SK-N-DZ (cell line): ENCODE data around the genes FTHL17 and MAGEB16.

GRCh38 chrX:24672520-24673145 lies 21.1 kb upstream of the POLA1 start:
RAMPAGE:
- cytosol, long total RNA: no peak
- nucleus, long total RNA: no peak

DNA sequence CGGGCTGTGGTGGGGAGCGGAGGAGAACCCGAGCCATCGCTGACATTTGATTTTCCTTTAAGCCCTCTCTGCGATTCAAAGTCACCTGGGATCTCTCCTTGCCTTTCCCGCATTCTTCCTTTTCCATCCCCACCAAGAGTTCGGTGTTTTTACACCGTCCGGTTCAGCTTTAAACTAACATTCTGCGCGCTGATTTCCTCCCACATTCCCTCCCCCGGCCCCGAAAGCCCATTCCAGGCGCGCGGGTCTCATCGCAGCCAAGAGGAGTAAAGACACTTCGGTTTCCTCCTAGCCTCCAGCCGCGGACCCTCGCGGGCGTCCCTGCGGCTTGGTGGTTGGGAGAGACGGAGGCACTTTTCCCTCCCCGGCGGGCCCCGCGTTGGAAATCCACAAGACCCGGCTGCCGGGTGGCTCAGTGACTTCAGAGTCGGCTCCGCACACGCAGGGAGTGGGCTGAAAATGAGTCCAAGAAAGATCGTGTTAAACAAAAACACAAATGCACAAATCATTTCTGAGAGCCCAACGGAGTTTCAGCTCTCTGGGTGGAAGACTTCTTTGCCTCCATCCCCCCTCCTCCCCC lies 1.9 kb upstream of the ARX start:
RAMPAGE:
- cytosol, long total RNA: no peak
- nucleus, long total RNA: no peak

GRCh38 chrX:27154035-27154427 lies 309.1 kb downstream of the PPP4R3C start:
RAMPAGE:
- cytosol, long total RNA: no peak
- nucleus, long total RNA: no peak

DNA sequence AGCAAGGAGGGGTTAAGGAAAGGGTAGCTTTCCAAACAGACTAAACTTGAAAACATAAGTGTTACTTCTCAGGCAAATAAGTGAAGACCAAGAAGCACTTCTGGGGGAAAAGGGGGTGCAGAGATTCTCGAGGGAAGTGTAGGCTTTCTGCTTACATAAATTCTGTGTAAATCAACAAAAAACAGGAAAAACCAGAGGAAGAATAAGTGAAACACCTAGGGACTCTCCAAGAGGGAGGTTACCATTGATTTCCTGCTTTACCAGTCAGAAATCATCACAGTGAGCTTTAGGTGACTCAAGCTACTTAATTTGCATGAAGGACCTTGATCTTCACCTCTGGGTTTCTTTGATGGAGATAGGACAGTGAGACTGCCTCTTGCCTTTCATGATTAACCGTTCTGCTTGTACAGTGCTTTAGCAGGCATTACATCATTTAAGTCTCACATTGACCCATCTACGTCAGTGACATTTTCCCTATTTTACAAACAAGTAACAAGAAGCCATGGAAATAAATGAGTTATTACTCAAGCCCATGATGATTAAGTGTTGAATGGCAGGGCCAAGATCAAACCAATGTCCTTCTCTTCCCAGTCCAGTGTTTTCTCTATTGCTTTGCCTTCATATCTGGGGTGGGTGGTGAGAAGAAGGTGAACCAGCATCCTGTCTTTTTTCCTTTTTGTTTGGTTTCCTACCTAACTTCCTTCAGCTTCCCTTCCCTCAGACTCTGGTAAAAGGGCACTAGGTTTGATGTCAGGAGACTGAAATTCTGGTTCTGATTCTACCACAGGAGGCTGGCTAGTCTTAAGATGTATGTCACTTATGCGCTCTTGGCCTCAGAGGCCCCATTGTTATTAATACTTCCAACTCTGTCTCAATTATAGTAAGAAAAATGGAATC lies 3.3 kb upstream of the GK start:
RAMPAGE:
- cytosol, long total RNA: no peak
- nucleus, long total RNA: no peak

DNA sequence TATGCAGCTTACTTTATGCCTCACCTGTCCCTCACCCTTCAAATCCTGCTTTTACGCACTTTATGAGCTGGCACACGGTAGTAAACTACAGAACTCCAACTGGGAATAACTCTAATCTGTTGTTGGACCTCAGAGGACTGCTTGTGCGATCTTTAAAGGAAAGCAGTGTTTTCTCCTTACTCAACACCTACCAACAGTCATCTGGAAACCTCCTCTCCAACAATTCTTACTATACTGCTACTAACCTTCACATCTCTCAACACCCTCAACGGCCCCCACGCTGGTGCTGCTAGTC lies 673 bp downstream of the TAB3 start:
RAMPAGE:
- cytosol, long total RNA: no peak
- nucleus, long total RNA: no peak

DNA sequence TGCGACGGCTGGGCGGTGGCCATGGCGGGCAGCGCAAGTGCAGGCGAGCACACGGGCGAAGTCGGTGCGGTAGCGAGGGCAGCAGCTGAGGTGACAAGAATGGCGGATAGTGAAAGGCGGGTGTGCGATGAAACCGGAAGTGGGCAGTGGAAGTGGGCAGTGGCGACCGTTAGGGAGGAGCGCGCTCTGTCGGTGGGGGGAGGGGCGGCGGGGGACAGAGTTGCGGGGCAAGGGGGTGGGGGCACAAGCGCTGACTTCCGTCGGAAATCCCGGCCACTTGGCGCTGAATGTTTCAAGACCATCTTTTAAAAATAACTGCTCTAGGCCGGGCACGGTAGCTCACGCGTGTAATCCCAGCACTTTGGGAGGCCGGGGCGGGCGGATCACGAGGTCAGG lies at the start of gene FTHL17:
Gene FTHL17 (minus strand): TSS at position 111 of the 396 bp plus-strand sequence.
RAMPAGE:
- cytosol, long total RNA: no peak
- nucleus, long total RNA: no peak

DNA sequence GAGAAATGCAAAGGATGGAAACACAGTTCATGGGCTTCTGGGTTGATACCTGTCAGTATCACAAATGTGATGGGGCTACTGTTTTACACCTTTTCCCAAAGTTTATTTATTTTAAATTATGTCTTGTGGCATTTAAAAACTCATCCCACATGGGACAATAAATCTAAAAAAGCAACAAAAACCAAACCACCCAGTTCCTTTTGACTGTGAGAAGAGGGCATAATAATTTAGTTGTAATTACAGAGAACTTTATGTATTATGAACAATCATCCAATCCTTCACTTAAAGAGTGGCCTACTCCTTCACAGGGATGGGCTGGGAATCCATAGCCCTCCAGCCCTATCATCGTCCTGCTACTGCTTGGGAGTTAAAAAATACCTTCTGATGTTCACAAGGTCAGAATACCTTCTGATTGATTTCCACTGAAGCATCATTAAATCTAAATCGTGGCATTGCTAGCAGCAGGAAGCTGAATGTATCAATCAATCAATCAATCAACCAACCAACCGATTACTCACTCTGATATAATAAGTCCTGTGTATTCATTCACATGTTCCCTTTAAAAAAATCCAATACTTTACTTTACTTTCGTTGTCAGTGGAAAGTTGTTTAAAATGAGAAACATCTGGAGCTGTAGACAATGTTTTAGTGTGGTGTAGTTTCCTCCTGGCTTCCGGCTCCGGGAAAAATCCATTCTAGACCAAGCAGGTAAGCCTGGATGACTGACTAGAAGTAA lies 48.7 kb upstream of the FTHL17 start:
RAMPAGE:
- cytosol, long total RNA: no peak
- nucleus, long total RNA: no peak

DNA sequence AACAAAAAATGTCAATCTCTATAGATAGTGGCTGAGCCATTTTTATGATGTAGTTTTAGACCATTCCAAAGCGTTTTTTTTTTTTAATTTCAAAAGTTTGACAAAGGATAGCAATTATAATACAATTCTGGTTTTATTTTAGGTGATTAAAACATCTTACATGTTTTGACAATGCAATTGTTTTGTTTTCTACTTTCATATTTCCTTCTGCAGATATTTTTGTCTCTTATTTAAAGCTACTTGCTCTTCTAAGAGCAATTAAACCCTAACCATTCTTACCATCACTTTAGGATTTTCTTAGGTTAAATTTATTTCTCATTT lies 605.1 kb upstream of the FTHL17 start:
RAMPAGE:
- cytosol, long total RNA: no peak
- nucleus, long total RNA: no peak

DNA sequence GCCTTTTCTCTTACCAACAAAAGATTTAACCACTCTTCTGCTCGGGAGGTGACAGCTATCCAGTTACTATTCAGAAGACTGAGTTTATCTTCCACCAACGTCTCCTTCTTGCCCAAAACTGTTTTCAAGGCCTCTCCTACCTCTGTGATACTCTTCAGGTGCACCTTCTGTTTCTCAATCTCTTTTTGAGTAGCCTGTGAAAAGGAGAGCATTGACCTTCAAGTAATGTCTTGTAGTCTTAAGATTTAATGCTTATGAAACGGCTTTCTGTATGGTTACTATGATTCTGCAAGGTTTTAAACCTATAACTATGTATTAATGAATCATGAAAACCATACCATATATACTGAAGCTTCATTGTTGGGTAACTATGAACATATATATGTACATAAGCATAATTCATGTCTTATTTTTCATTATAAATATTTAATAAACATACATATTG lies 846.3 kb downstream of the DMD start:
RAMPAGE:
- cytosol, long total RNA: no peak
- nucleus, long total RNA: no peak

RAMPAGE:
- cytosol, long total RNA: no peak
- nucleus, long total RNA: no peak
Measured at GRCh38 chrX:34396236-34396586, 260.9 kb downstream of the TMEM47 start.

GRCh38 chrX:35439875-35440130 lies 358.3 kb upstream of the MAGEB16 start:
RAMPAGE:
- cytosol, long total RNA: no peak
- nucleus, long total RNA: no peak

GRCh38 chrX:35798239-35798551 lies at the start of gene MAGEB16:
MAGEB16 (plus strand) TSS chrX:35798342.
RAMPAGE:
- cytosol, long total RNA: no peak
- nucleus, long total RNA: no peak

DNA sequence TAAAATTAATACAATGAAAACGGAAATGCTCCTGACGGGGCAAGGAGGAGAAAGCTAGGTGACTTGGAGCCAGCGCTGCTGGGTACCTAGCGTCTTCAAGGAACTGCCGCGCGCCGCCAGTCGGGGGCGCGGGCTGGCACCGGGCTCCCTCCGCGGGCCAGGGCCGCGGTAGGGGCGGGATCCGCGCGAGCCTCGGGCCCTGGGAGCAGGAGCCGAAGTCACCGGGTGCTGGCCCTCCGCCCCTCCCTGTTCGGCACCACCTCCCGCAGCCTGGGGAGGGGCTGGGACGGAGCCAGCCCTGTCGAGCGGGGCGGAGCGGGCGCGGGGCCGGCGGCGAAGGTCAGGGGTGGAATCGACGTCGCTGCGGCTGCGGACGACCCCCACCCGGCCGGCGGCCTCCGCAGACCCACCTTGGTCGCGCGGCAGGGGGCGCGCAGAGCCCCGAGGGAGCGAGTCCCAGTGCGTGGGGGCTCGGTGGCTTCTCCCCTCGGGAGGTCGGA lies 50.8 kb upstream of the FAM47C start:
RAMPAGE:
- cytosol, long total RNA: no peak
- nucleus, long total RNA: no peak

DNA sequence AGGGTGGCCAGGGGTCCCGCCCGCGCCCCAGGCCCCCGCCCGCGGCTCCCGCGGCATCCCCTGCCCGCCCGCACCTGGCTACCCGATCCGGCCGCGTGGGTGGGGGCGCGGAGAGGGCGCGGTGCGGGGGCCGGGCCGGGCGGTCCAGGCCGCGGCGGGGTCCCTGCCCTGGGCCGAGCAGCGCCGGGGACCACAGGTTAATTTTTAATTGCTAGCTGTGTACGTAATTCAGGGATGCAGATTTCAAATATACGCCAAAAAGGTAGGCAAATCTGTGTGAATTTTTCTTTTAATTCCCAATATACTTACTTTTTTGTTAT lies 44.3 kb upstream of the FAM47C start:
RAMPAGE:
- cytosol, long total RNA: no peak
- nucleus, long total RNA: no peak

DNA sequence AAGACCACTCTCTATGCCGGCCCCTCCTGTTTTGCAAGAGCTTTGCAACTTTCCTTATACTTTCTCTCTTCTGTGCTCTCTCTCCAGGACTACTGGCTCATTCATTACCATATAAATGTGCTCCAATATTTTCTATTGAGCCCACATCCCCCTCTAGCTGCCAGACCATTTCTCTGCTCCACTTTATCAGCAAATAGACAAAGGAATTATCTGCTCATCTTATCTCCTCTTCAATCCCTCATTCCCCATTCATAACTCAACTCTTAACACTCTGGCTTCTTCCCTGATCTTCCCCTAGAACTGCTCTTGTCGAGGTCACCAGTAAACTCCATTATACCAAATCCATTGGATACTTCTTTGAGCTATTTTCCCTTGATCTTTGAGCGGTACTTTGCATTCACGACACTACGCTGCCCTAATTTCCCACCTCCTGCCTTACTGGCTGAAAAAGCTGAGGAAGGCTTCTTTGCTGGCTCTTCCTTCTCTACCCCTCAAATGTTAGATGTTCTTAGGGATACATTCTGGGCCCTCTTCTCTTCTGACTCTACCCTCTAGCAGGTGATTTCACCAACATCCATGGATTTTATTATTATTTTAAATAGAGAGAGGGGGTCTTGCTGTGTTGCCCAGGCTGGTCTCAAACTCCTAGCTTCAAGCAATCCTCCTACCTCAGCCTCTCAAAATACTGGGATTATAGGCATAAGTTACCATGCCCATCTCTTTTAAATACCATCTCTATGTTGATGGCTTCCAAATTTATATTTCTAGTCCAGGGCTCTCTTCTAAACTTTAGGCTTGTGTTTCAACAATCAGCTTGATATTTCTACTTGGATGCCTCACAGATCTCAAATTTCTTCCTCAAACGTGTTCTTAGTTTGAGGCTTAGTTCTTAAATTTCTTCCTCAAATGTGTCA lies 33.3 kb downstream of the RPGR start:
RAMPAGE:
- cytosol, long total RNA: no peak
- nucleus, long total RNA: no peak

RAMPAGE:
- cytosol, long total RNA: no peak
- nucleus, long total RNA: no peak
Measured at GRCh38 chrX:38409332-38409658, 56.9 kb downstream of the OTC start.

RAMPAGE:
- cytosol, long total RNA: no peak
- nucleus, long total RNA: no peak
Measured at GRCh38 chrX:38612209-38612810, 51.0 kb downstream of the TSPAN7 start.

DNA sequence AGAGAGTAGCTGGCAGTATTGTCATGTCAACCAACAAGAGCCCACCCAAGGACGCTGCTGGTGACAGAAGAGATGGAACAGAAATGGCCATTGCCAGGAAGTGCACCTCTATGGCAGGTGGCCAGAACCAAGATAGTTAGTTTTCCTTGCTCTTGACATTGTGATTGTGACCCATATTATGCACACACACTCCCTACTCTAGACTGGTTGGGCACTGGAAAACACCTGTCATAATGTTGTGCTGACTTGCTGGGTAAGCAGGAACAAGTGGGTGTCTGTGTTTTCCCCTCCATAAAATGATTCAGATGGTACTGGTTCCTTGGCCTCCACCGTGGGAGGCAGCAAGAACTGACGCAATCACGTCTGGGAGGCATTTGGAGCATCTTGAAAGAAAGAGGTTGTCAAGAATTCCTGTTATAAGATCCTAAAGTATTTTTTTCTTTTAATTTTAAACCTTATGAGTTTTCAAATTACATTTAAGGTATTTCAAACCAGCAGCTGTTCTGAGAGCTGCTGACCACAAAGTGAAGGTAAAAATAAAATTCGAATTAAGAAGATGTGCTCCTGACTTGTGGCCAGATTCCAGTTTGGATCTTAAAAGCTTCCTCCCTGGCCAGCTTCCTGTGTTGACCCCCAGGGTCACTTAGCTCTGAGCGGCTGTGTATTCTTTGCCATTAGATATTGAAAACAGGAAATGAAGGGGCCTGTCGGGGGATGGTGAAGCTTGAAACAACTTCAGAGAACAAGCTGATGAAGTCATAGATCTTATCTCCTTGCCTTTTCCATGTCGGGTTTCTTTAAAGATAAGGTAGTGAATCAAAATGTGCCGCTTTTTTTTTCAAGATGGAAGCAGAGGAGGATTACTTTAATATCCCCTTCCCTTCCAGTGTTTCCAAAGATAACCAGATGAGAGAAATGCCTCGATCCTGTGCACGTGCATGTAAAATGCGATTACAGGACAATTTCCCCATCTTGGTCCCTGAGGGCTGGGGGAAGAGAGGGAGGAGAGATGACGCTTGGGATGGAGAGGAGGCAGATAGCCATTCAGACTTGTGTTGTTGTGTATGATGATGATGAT lies 508.2 kb downstream of the MID1IP1 start:
RAMPAGE:
- cytosol, long total RNA: no peak
- nucleus, long total RNA: no peak

GRCh38 chrX:39327254-39327615 lies 526.0 kb downstream of the MID1IP1 start:
RAMPAGE:
- cytosol, long total RNA: no peak
- nucleus, long total RNA: no peak

DNA sequence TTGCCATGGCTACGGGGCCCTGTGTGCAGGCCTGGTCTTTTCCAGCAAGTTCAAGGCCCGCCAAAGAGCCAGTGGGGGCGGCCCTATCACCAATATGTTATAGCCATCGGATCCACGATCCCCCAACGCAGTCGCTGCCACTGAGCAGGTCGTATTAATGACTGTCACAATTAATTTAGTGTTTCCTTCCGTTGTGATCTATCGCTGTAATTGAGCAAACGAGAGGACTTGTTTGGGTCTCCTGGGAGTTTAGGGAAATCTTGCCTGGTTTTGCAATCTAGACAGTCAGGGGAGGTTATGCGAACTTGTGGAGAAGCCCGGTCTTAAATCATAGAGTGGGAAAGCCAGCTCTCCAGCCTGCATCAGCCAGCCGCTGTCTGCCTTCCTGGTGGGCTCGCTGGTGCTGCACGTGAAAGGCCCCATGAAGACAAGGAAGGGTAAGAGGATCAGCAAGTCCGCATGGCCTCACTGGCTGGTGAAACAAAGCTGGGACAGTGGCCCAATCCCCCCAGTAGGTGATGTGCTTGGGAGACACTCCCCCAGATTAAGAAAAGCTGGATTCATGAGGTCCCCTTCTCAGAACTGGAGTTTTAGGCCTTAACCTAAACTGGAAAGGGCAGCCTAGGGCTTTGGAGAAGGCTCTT lies 452.2 kb downstream of the BCOR start:
RAMPAGE:
- cytosol, long total RNA: no peak
- nucleus, long total RNA: no peak